Kidney epithelial cell (primary cell): ENCODE results near the gene ABCF1.

- RAMPAGE, long total RNA: no peak
- RRBS: no CpG with 5 or more reads among the region's 4 CpGs
These were observed 854 bp upstream of the RPP21 start for GRCh38 chr6:30344047-30344557.

DNA sequence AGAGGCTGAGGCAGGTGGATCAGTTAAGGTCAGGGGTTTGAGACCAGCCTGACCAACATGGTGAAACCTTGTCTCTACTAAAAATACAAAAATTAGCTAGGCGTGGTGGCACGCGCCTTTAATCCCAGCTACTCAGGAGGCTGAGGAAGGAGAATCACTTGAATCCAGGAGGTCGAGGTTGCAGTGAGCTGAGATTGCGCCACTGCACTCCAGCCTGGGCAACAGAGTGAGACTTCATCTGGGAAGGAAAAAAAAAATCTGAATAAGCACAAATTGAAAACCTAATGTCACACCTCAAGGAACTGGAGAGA is 40.0 kb downstream of the RPP21 start:
- RAMPAGE, long total RNA: no peak
- RRBS: no CpG with 5 or more reads among the region's 5 CpGs

GRCh38 chr6:30508473-30508846 is 19.2 kb downstream of the HLA-E start:
- RAMPAGE, long total RNA: no peak
- RRBS: no CpG with 5 or more reads among the region's 1 CpG

DNA sequence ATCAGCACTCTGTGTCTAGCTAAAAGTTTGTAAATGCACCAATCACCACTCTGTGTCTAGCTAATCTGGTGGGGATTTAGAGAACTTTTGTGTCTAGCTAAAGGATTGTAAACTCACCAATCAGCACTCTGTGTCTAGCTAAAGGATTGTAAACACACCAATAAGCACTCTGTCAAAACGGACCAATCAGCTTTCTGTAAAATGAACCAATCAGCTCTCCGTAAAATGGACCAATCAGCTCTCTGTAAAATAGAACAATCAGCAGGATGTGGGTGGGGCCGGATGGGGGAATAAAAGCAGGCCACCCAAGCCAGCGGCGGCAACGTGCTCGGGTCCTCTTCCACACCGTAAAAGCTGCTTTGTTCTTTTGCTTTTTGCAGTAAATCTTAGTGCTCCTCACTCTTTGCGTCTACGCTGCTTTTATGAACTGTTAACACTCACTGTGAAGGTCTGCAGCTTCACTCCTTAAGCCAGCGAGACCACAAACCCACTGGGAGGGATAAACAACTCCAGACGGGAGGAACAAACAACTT is 29.1 kb downstream of the HLA-E start:
- RAMPAGE, long total RNA: no peak
- RRBS: no CpG with 5 or more reads among the region's 12 CpGs

GRCh38 chr6:30562768-30563547 is 5.9 kb downstream of the PRR3 start:
- RAMPAGE, long total RNA: no peak
- RRBS: no CpG with 5 or more reads among the region's 5 CpGs

GRCh38 chr6:30571359-30571914 is at the start of gene ABCF1:
Gene ABCF1, plus strand, starts transcription at chr6:30571442.
- RAMPAGE, long total RNA: start-site peak on the plus strand at chr6:30571432-30571484, 3,238 and 658 reads in 2 replicates
- RRBS: under 1% methylated on average over 22 of the region's 43 CpGs

DNA sequence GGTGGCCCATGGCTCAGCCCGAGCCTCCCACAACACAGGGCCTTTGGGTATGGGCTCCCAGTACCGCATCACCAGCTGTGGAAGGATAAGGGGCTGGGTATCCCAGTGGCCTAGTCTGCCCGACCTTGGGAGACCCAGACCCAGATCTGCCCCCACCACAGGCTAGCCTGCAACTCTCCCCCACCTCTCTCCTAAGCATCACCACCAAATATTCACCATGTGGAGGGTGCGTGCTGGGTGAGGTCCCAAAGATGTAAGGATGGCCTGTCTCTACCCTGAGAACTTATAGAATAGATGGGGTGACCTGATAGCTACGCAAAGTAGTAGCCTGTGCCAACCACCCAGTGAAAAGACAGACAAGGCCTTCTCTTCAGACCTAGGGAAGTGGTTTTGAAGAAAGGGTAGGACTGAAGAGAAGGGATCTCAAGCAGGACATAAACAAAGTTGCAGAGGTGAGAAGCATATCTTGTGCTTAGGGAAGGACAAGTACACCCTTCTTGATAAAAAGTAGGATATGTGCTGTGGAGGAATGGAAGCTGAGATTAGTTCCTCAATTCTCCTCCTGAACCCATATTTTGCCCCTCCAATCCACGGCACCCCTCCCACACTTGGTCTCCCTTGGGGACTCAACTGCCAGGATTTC is 1.3 kb downstream of the NRM start:
- RAMPAGE, long total RNA: no peak
- RRBS: no CpG with 5 or more reads among the region's 6 CpGs

DNA sequence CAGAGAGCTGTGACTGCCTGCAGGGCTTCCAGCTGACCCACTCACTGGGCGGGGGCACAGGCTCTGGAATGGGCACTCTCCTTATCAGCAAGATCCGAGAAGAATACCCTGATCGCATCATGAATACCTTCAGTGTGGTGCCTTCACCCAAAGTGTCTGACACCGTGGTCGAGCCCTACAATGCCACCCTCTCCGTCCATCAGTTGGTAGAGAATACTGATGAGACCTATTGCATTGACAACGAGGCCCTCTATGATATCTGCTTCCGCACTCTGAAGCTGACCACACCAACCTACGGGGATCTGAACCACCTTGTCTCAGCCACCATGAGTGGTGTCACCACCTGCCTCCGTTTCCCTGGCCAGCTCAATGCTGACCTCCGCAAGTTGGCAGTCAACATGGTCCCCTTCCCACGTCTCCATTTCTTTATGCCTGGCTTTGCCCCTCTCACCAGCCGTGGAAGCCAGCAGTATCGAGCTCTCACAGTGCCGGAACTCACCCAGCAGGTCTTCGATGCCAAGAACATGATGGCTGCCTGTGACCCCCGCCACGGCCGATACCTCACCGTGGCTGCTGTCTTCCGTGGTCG is 3.4 kb downstream of the TUBB start:
- RAMPAGE, long total RNA: no peak
- RRBS: no CpG with 5 or more reads among the region's 22 CpGs

- RAMPAGE, long total RNA: no peak
- RRBS: no CpG with 5 or more reads among the region's 6 CpGs
These were observed 5.0 kb downstream of the TUBB start for GRCh38 chr6:30724991-30725722.

GRCh38 chr6:30729469-30730331 is 9.5 kb downstream of the TUBB start:
- RAMPAGE, long total RNA: no peak
- RRBS: no CpG with 5 or more reads among the region's 7 CpGs

GRCh38 chr6:30740376-30740638 is 2.2 kb downstream of the FLOT1 start:
- RAMPAGE, long total RNA: no peak
- RRBS: no CpG with 5 or more reads among the region's 3 CpGs

GRCh38 chr6:30747944-30748806 is 3.8 kb upstream of the IER3 start:
- RAMPAGE, long total RNA: no peak
- RRBS: no CpG with 5 or more reads among the region's 5 CpGs

- RAMPAGE, long total RNA: no peak
- RRBS: no CpG with 5 or more reads among the region's 1 CpG
These were observed 14.7 kb upstream of the IER3 start for GRCh38 chr6:30759047-30759465.

- RAMPAGE, long total RNA: no peak
- RRBS: no CpG with 5 or more reads among the region's 1 CpG
These were observed 64.1 kb upstream of the DDR1 start for GRCh38 chr6:30820178-30820632.

- RAMPAGE, long total RNA: no peak
- RRBS: no CpG with 5 or more reads among the region's 11 CpGs
These were observed 45.9 kb upstream of the DDR1 start for GRCh38 chr6:30838306-30838866.

GRCh38 chr6:30884744-30885443 is 575 bp downstream of the DDR1 start:
- RAMPAGE, long total RNA: no peak
- RRBS: 10% methylated on average over 1 of the region's 27 CpGs

DNA sequence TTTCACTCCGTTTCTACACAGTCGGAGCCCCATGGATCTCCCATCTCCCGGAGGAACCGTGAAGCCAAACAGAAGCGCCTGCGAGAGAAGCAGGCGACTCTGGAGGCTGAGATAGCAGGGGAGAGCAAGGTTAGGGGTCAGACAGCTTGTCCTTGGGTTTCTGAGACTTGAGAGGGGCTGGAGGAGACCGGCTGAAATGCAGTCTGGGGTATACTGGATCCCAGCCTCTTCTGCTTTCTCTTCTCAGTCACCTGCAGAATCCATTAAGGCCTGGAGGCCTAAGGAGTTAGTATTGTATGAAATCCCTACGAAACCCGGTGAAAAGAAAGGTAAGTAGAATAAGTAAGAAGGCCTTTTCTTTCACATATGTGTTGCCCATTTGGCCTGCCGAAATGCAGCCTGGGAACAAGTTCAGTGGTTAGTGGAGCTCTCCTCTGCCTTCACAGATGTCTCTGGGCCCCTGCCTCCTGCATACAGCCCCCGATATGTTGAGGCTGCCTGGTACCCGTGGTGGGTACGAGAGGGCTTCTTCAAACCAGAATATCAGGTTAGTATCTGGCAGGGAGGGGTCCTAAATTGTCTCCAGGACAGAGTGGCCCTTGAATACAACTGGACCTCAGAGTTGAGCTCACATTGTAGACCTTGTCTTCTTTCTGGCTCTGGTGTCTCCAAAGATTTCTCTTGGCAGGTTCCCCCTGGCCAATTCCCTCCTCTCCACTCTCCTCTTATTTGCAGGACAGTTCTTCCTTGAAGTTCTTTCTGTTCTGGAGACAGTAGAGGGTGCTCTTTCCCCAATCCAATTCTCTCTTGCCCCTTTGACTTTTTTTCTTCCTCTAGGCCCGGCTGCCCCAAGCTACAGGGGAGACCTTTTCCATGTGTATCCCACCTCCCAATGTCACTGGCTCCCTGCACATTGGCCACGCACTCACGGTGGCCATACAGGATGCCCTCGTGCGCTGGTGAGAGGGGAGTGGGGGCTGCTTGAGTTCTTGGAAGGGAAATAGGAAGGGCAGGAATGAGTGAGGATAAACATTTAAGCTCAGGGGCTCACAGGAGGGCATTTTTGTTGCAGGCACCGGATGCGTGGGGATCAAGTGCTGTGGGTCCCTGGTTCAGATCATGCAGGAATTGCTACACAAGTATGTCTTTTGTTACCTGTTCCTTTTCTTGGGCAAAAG is 1.3 kb downstream of the VARS2 start:
- RAMPAGE, long total RNA: no peak
- RRBS: no CpG with 5 or more reads among the region's 21 CpGs

GRCh38 chr6:31125142-31125678 is 5.0 kb upstream of the CDSN start:
- RAMPAGE, long total RNA: no peak
- RRBS: no CpG with 5 or more reads among the region's 9 CpGs

DNA sequence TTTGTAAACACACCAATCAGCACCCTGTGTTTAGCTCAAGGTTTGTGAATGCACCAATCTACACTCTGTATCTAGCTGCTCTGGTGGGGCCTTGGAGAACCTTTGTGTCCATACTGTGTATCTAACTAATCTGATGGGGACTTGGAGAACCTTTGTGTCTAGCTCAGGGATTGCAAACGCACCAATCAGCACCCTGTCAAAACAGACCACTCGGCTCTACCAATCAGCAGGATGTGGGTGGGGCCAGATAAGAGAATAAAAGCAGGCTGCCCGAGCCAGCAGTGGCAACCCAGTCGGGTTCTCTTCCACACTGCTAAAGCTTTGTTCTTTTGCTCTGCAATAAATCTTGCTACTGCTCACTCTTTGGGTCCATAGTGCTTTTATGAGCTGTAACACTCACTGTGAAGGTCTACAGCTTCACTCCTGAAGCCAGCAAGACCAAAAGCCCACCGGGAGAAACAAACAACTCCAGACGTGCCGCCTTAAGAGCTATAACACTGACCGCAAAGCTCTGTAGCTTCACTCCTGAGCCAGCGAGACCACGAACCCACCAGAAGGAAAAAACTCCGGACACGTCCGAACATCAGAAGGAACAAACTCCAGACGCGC is 25.8 kb upstream of the POU5F1 start:
- RAMPAGE, long total RNA: no peak
- RRBS: no CpG with 5 or more reads among the region's 15 CpGs

DNA sequence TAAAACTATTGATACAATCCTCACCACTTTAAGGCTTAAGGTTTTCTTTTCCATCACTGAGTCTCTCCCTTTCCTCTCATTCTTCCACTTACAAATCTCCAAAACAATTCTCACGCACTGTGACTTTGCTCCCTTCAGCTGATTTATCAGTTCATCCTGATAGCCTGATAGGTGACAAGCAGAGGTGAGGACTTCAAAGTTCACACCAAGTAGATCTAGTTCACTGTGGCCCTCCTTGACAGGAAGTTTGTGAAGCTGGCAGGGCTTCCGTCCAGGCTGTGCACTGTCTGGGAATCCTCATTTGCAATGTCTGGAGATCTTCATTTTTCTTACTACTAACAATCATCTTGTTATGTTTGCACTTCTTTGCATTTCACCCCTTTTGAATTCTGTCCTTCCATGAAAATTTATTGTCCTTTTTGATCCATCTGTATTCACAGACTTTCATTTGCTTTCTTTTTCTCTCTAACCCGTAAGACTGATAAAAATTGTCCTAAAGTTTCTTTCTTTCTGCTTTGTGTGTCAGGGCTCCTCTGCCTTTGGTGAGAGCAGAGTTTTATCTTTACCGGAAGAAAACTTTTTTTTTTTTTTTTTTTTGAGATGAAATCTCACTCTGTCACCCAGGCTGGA is 35.3 kb upstream of the POU5F1 start:
- RAMPAGE, long total RNA: no peak
- RRBS: no CpG with 5 or more reads among the region's 4 CpGs